Pulmonary artery (tissue), 1 donor: ENCODE measurements around a stretch of chr2.

- PRO-cap = no peak
Measured at GRCh38 chr2:237368602-237369274, 45.2 kb downstream of the COL6A3 start.

DNA sequence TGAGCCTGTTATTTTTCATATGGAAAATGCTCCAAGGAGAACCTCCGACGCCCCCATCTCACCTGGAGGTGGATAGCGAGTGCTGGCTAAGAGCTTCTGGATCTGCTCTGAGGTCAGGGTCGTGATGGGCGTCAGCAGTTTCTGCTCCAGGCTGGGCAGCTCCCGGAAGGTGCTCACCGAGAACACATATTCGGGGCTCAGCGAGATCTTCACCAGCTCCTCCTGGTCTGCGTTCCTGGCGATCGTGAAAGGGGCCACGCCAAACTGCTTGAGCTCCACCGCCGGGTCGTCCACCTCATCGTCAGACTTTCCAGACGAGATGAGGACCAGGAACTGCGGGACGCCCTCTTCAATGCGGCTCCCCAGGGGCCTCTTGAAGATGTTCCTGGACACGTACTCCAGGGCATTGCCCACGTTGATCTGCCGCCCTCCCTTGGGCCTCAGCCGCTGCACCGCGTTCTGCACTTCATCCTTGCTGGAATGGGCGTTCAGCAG lies 42.2 kb downstream of the COL6A3 start:
- PRO-cap = no peak

- PRO-cap = unidirectional peak, plus-strand start at chr2:237421790
Measured at GRCh38 chr2:237421443-237422191, 7.7 kb upstream of the COL6A3 start.

GRCh38 chr2:237469547-237470023 lies 17.5 kb upstream of the MLPH start:
- PRO-cap = no peak

DNA sequence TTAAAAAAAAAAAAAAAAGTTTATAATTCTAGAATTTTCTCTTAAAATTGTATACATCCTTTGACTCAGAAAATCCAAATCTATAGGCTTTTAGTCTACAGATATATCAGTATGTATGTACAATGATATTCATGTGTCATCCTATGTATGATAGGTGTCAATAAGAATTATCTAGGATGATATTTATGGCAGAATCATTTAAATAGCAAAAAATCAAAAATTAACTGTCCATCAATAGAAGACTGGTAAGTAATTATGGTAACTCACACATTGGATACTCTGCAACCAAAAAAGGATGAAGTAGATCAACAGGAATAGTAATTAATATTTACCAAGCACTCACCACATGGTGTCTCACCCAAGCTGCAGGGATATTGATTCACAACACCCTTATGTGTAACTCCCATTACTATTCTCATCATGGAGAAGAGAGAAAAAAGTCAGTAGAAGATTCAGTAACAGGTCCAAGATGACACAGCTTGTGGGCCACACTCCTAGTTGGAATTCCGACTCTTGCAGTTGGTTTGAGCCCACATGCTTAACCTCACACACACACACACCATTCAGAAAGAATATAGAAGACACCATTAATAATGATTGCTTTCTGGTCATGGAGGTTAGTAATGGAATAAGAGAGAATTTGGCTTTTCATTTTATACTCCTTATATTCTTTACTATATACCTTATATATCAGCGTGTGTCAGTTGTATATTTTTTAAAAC lies 1.8 kb upstream of the MLPH start:
- PRO-cap = no peak

DNA sequence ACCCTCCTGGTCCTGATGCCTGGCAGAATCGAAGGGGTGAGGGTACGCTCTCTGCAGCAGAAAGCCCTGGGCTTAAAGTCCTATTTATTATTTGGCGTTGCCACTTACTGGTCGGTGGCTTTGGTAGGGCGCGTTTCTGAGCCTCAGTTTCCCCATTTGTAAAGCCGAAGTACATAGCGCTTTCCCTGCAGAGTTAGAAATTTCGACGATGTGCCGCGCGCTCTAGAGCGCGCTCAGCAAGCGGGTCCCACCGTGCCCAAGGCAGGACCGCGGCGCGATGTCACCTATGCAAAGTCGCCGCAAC lies 396 bp upstream of the MLPH start:
- PRO-cap = no peak

DNA sequence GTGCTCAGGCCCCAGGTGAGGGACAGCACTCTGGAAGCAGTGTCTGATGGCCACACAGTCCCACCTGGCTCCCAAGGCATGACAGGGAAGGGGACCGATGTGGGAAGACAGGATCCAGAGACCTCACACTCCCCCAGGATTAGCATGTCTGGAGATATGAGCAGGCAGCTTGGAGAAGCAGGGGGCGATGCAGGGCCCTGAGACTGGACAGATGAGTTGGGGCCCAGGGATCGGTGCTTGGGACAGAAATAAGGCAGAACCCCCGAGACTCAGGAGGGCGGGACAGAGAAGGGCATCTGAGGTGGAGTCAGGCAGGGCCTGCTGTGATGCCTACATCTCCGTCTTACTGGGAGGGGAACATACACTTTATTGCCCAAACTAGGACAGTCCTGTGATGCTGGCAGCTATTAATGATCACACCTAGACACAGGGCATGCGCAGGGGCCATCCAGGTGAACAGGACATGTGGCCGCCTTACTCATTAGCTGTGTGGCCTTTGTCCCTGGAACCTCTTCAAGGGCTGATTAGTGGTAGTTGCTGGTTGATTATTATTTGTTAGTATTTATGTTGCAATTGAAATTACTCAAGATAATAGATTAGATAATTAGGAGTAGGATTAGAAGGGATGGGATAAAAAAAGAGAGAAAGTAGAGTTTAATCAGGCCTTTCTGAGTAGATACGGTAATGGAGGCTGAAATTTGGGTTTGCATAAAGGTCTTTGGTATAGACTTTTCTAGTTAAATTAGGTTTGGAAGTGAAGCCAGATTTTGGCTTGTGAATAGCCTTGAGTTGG lies 33.2 kb downstream of the MLPH start:
- PRO-cap = no peak

DNA sequence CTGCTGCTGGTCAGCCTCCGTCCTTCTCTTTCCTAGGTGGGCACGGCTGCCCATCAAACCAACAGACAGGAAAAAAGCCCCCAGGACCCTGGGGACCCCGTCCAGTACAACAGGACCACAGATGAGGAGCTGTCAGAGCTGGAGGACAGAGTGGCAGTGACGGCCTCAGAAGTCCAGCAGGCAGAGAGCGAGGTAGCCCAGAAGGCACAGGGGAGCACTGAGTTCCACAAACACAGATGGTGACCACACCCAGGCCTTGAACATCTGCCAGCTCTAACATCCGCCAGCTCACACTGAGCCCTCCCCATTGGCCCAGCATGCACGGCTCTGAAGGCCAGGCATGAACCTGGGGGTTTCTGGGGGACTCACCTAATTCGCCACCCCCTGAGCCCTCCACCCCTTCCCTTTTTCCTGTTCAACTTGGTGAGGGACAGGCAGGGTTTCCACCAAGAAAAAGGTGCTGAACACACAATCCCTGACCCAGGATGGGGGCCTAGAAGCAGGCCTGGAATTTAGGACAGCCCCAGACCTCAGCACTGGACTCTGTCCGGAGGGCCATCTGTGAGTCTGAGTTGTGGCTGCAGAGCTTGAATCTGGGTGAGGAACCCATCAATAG lies 25.5 kb upstream of the PRLH start:
- PRO-cap = no peak

GRCh38 chr2:237572872-237573289 lies 6.5 kb downstream of the PRLH start:
- PRO-cap = no peak

DNA sequence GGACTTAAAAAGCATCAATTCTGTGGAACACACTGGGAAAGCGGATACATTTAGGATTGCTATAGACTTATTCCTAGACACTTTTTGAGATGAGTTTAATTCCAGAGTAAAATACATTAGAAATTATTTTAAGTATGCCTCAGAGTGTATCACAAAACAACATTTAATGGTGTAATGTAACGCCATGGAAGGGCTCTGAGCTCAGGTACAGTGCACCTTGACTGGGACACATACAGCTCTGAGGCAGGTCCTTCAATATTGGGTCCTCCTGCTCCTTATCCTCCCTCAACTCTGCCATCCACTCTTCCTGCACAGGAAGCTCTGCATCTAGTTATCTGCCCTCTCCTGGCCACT lies 57.8 kb downstream of the LRRFIP1 start:
- PRO-cap = no peak

GRCh38 chr2:237691989-237692658 lies 64.7 kb downstream of the LRRFIP1 start:
- PRO-cap = bidirectional peak, plus-strand start at chr2:237692156, minus-strand start at chr2:237691824; unidirectional peak, plus-strand start at chr2:237692337

DNA sequence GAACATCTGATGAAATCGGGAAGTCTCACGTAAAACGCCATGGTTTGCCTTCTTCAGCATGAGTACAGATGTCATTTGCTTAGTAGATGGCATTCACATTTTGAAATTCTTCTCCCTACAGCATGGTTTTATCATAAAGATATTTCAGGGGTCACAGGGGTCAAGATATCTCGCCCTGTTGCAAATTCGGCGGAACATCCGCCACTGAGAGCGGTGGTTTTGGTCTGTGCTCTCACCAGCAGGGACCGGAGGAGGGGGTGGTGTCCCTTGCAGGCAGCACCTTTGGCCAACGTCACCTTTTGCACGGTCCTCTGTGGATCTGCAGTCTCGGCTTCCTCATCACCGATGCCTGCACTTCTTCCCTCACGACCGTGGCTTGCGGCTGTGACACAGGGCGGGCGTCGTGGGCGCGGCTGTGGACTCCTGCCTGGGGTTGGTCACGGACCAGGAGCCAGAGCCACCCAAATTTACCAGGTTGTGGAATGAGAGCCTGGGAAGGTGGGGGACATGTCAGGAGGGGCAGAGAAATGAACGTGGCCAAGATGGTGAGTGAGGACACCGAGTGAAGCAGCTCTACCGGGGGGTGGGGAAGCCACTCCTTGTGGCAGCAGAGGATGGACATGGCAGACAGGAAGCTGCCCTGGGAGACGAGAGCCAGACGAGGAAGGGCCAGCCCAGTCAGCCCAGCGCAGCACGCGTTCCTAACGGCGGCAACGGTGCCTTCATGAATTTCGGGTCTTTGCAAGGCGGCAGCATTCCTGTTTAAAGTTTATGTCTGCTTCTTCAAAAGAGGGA lies 84.0 kb downstream of the LRRFIP1 start:
- PRO-cap = no peak

GRCh38 chr2:237732085-237732597 lies 66.4 kb upstream of the RBM44 start:
- PRO-cap = no peak

DNA sequence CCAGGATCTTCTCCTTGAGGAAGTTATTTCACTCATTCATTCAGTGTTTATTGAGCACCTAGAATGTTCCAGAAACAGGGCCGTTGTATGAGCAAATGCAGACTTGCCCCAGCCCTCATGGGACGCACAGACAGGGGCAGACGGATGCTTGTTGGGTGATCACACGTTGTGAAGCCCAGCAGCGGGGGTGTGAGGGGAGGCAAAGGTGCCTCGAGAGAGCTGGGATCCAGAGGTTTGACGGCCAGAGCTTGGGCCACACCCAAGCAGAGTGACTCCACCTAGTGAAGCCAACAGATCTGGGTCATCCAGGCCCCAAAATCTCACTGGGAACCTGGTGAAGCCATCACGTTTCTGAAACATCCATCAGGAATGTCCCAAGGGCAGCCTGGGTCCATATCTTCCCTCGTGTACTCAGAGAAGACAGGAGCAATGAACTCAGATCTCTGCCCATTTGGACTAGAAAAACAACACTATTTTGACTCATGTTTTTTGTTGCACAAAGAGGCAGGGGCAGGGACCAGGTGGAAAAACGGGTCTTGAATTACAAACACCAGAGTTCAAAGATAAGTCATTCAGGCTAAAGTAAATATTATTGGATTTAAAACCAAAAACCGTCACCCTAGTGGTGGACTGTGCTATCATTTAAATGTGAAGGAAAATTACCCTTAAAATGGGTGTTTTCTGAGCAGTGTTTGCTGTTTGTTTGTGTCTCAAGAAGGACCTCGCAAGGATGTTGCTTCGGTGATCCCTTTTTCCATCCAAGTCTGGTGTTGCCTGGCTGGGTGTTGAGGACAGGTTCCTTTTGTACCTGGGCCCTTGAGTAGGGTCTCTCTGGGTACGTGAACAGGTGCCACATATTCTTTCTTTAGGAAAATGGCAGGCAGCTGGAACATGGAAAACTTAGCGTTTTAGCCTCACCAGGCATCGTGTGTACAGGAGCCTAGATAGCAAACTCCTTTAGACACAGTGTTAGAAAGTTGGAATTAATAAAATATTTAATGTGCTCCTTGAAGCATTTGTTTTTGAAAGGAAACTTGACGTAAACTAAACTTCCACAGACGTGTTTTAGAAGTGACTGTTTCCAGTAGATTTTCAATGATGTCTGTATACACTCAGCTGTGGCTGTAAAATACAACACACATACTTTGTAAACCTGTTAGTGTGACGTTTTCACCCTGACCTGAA lies 54.6 kb upstream of the RBM44 start:
- PRO-cap = no peak

GRCh38 chr2:237753214-237753663 lies 45.3 kb upstream of the RBM44 start:
- PRO-cap = no peak

GRCh38 chr2:237898367-237899179 lies 39.1 kb downstream of the RAMP1 start:
- PRO-cap = unidirectional peak, plus-strand start at chr2:237898458; bidirectional peak, plus-strand start at chr2:237898947, minus-strand start at chr2:237898818

GRCh38 chr2:238098259-238098799 lies 1.8 kb upstream of the ESPNL start:
- PRO-cap = no peak

DNA sequence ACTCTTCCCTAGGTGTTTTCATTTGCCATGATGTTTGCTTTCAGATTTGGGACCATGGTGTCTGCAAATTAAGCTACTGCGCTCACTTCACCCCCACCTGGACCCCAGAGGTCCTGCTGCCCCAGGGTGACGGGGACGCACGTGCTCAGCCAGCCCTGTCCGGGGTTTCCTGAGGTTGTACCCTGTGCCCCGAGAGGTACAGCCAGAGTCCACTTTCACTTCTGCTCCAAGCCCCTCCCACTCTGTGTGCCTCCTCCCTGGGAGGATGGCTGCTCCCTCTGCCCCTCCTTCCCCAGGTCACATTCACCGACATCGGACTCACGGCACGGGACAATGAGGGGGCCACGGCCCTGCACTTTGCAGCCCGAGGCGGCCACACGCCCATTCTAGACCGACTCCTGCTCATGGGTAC lies 7.4 kb downstream of the ESPNL start:
- PRO-cap = no peak

GRCh38 chr2:238159093-238159615 lies 384 bp downstream of the ERFE start:
- PRO-cap = no peak

- PRO-cap = no peak
Measured at GRCh38 chr2:238167662-238168450, 9.1 kb downstream of the ERFE start.